Jejunum (tissue), 1 donor: ENCODE measurements around a stretch of chr10.

GRCh38 chr10:27713904-27714409 is 31.7 kb downstream of the MKX start:
- PRO-cap, result no peak

GRCh38 chr10:27743763-27744066 is 1.9 kb downstream of the MKX start:
- PRO-cap, result no peak

DNA sequence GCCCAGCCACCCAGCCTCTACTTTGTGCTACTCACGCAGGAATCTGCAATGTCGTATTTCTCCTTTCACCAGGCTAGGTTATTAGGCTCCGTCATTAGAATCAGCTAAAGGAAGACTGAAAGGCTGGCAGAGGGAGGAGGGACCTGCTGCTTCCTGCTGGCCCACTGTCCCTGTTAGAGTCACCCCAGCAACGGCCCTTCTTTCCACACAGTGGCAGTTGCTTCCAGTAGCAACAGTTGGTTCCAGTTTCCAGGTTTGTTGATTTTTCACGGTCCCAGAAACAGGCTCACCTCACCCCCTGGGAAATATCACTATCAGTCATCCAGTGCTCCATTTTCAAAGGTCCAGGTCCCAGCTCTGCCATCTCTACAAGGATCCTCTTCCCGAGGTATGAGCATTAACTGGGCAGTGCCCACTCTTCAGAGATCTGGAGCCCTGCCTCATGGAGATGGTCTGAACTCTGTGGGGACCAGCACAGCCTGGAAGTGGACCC is 15.9 kb downstream of the ODAD2 start:
- PRO-cap, result no peak

DNA sequence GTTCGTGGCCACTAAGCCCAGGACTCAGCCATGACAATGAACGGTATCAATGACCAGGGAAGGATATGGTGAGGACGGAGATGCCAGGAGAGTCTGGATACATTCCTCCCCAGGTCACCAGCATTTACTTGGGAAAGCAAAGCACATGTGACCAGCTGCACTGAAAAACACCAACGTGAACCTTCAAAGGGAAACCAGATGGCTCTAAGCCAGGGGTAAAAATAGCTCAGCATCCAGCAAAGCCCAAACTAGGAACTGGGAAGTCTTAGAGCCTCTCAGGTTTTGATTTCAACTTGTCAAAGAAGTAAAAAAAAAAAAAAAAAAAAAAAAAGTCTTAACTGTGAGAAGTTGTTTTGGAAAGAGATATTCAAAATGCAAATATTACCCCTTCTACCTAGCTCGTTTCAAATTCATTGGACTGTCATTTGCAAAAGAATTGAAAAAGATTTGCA is 24.1 kb upstream of the MPP7 start:
- PRO-cap, result no peak

DNA sequence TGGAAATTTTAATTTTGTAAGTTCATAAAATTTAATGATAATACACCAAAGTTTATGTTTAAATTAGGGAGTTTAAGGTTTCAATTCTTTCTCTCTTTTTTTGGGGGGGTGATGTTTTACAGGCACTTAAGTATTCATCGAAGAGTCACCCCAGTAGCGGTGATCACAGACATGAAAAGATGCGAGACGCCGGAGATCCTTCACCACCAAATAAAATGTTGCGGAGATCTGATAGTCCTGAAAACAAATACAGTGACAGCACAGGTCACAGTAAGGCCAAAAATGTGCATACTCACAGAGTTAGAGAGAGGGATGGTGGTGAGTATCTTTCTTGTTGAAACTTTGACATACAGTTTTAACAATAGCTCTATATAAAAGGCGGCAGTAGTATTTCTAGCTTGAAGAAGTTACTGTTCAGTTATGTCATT is 2.5 kb downstream of the WAC start:
- PRO-cap, result no peak

DNA sequence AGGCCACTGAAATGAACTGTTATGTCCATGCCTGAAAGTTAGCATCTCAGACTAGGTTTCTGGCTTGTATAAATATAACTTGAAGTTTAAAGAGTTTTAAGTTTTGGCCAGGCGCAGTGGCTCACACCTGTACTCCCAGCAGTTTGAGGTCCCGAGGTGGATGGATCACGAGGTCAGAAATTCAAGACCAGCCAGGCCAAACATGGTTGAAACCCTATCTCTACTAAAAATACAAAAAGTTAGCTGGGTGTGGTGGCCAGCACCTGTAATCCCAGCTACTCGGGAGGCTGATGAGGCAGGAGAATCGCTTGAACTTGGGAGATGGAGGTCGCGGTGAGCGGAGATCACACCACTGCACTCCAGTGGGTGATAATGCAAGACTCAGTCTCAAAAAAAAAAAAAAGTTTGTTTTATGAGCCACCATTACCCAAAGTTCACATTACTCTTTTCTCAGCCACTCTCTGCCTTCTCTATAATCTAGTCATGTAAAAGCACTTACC is 16.9 kb downstream of the WAC start:
- PRO-cap, result no peak

DNA sequence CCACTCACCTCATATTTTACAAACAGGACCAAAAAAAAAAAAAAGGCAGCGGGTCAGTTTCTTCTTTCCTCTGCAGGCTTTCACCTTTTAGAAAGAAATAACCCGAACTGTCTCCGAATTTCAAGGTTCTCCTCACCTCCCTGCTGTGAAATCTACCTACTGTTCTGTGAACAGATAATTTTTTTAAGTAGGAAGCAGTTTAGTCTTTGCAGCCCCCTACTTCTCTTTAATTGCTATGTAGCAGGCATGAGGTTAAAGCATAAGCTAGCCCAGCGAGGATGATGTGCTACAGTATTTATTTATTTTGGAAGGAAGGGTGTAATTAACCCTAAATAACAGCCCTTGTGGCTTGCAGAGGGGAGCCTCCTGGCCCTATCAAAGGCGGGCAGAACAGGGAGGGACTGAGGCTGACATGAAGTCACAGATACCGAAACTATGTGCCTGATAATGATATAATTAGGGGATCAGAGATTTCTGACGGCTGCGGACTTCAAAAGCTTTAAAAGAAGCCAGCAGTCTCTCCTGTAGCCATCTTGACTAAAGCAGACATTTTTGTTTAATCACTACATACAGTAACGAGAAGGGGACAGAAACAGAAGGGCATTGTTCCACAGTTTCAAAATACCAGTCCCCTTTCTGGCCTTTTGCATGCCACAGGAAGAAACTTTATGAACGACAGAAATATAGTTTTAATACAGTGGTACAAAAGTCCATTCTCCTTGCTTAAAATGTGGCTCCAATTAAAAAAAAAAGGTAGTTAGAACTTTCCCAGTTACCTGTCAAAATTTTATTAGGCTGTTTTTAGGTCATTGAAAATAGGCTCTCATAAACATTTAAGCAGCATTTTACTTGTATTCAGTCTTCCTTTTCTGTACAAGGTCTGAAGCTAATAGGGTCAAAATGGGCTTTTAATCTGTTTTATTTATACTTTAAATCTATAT is 1.7 kb downstream of the BAMBI start:
- PRO-cap, result no peak

DNA sequence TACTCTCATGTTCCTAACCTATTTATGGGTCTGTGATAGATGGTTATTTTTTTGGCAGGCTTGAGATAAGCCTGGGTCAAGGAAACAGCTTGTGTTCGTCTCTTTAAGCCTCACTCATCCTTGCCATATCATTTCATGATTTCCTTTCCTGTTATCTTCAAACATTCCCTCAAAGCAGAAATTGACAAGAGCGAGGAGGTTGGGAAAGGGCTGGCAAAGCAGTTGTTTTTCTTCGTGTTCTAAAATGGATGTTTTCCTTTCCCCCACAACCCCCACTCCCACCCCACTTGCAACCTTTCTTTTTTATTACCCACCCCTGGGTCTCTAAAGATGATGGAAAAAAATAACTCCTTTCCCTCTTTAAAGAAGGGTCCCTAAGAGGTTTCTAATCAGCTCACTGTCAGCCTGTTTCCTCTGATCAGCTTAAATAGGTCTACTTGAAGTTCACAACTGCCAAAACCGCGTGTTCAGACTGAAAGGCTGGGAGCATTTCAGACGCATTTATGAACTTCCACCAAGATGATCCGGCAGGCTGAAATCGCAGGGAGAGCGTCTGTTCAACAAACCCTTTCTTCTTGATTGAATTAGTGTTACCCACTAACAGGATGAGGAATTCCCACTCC is 130.3 kb downstream of the BAMBI start:
- PRO-cap, result no peak

DNA sequence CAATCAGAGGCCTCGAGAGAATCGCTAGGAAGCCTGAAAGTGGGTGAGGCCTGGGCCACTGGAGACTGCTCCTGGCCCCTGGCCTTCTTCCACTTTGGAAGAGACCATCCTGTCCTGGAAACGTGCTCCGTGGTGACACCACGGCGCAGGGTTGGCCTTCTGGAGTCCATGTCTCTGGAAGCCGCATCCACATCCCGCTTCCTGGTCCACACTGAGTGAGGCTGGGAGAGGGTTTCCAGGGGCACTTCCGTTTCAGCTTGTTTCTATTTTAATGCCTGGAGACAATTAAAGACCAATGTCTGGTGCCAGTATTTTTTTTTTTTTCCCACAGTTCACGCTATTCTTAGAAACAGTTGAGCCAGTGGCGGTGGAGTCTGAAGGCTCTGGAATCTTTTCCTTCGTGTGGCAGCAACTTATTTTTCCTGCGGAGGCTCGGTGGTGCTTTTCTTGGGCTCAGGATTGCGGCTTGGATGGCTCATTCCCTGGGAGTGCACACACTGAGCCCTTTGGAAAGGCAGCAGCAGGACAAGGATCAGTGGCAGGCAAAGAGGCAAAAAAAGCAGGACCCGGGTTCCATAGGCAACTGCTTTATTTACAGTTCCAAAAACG is 202.6 kb downstream of the BAMBI start:
- PRO-cap, result no peak

DNA sequence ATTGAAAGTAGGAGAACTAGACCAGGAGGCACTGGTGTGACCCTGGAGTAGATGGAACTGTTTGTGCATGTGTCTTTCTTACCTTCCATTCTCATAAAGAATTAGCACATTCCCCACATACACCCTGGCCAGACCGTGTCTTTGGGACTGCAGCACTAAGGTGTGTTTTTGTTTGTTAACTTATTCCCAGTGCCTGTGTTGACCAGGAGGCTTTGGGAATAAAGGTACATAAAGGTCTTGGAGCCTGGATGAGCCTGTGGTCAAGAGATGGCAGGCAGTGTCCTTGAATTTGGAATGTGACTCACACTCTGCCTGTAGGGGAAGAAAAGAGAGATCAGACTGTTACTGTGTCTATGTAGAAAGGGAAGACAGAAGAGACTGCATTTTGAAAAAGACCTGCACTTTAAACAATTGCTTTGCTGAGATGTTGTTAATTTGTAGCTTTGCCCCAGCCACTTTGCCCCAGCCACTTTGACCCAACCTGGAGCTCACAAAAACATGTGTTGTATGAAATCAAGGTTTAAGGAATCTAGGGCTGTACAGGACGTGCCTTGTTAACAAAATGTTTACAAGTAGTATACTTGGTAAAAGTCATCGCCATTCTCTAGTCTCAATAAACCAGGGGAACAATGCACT is 137.6 kb downstream of the LYZL1 start:
- PRO-cap, result no peak

GRCh38 chr10:29427129-29427829 is 138.4 kb downstream of the LYZL1 start:
- PRO-cap, result no peak

- PRO-cap, result no peak
These were observed 154.3 kb downstream of the SVIL start for GRCh38 chr10:29480440-29480894.

DNA sequence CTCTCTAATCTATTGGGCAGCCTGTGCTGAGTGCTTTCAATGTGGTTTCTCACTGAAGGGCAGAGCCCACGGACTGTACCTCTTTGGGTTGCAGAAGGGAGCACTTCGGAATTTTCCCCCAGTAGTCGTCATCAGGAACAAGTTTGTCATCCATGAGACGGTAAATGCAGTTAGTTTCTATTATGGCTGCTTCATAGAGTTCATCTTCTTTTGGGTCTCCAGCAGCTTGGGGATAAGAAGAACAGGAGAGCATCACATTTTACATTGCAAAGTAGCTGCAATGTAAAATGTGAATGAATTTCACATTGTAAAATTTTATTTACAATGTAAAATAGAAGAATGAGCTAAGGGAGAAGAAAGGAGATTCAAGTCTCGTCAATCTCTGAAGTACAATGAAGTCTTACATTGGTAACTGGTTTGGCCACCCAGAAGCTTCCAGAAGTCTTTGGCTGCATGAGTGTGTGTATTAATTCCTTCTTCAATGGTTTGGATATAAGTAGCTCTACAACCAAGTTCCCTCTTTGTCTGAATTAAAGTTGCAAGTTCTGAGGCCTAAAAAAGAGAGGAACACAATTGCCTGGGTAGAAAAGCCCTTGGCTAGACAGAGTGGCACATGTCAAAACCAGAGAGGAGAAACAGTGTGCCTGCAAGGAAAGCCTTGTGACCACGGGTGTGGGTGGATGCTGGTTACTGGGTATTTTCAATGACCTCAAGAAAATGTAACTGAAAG is 148.6 kb downstream of the SVIL start:
- PRO-cap, result no peak

DNA sequence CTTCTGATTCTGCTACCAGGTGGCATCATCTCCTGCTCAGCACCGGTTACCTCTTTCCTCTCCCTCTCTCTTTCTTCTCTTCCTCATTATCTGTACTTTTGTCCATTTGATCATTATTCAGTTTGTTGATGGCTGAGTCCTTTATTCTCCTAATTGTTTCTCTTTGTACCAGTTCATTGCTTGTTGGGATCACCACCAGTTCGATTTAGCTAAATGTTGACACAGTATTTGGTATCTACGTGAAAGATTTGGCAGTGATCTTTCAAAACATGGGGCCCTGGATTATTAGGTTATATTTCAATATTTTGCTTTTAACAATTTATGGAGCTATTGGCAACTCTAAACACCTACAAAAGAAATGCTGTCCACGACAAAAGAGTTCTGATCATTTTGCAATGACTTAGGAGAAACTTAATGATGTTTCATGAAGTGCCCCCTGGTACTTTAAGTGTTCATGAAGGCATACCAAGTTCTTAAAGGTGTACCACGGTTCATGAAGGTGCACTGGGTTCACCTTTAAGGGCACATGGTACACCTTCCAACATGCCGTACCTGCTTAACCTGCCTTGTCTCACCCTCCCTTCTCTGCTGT is 32.9 kb downstream of the SVIL start:
- PRO-cap, result no peak

GRCh38 chr10:29607470-29608042 is 27.2 kb downstream of the SVIL start:
- PRO-cap, result no peak

DNA sequence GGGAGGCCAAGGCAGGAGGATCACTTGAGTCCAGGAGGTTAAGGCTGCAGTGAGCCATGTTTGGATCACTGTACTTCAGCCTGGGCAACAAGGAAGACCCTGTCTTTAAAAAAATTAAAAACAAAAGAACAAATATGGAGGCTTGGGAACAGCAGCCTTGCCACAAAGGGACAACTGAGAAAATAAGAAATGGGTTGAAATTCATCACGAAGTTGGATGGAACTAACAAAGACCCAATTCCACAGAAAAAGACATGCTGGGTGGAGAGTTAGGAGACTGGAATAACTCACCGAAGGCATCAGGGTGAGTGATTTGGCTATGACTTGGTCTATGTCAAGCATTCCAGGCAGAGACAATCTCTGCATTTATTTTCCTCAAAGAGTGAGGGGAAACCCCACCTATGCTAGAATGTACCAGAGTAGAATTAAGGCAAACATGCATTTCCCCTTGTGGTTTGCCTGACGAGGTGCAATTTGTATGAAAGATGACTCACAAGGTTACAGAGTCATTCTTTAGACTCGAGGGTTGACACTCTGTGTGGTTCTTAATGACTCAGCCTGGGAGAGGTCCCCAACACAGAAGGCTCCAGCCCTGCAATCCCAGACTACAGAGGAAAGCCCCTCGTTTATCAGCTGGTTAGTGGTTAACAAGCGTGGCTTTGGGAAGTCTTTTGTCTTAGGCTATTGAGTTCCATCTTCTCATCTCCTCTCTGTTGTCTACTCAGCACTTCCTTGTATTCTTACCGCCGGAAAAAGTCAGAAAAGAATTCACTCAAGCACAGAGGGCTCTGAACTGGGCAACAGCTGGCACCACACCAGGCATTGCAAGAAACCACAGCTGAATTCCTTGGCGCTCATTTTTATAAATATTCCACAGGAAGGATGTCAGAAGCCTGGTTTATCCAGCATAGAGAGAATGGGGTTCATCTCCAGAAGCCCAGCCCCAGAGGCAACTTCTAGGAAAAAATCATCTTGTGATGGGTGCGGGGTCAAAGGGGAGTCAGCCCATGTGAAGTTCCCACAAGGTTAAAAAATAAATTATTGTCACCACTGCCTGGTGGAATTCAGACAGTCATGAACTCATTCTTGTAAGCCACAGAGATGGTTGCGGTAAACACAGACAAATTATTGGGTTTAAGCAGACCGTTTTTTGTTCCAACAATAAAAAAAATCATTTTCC is 24.3 kb upstream of the SVIL start:
- PRO-cap, result no peak

- PRO-cap, result no peak
These were observed 53.3 kb upstream of the SVIL start for GRCh38 chr10:29688015-29688507.

DNA sequence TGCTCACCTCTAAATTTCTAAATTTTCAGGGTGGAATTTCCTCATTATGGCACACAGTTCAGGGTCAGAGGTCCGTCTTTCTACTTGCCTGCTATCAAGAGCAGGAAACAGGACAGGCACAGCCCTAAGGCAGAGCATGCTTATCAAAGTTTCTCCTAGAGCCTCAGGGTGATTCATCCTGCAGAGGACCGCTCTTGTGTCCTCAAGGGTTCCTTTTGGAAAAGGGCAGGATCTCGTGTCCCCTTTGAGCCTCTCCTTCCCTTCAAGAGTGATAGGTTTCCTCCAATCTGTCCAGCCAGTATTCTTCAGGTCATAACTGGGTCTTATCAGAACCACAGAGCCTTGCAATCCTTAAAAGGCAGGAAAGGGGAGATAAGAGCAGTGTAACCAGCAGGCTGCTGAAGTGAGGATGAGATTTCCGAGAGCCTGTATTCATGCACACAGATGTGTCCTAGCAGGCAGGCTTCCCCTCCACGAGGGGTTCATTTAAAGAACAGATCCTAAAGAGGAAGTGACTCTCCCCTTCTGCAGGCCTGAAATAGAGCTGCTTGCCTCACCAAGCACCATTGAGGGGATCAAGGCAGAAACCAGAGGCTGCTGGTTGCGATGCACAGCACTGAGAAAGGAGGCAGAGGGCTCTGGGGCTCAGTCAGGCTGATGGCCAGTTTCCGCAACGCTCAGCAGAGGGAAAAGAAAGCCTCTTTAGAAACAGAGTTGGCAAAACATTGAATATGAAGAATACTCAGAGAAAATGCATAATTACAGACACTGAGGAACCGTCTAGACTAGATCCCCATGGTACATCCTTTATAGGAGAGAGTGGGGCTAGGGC is 90.5 kb upstream of the SVIL start:
- PRO-cap, result no peak

- PRO-cap, result no peak
These were observed 96.2 kb upstream of the SVIL start for GRCh38 chr10:29730862-29731463.

DNA sequence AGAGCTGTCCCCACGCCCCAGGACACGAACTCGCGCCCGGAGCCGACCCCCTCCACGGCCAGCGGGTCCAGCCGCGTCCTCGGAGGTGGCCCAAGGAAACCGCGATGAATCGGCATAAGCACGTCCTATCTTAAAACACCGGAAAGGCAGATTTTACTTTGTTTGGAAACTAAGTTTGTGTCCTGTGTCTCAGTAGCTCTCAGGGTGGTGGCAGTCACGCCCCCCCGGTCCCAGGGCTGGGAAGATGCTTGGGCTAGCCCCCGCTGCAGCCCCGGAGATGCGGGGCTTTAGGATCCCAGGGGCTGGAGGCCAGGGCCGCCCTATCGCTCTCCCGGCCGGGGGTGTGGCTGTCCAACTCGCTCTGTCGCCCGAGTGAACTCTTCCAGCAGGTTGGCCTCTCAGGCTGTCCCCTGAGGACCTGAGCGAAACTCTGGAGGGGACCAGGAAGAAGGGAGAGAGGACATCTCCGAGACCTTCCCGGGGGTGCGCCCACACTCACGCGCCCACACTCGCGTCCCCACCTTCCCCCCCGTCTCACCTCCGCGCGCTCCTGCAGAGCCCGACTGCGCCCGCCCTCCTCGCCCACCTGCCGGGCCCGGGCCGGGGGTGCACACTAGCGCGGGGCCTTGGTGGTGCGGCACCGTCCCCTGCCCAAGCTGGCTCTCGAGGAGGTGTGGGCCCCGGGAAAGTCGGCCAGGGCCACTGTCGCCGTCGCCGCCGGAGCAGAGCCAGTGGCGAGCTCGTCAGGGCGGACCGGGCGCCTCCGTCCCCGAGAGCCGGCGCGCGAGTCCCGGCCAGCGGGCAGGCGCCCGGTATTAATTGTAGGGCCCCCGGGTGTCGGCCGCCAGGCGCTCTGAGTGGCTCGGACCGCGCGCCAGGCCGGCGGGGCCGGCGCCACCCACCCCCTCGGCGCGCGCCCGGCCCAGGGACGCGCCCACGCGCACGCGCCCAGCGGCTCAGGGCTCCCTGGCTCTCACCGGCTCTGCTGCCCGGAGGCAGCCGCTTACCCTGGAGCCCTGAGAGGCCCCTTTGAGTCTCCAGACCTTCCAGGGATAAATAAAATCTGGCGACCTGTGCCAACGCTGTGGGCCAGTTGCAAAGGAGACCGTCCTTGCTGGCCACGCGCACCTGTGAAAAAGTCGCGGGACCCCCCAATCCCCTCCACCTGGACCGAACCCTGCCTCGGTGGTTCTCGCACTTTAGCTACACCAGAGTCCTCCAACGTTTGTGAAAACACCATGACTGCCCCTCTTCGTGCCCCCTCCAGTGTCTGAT is 101.8 kb upstream of the SVIL start:
- PRO-cap, result bidirectional peak, plus-strand start at position 847 of the sequence, minus-strand start at position 789 of the sequence